HCT116 (cell line): ENCODE results near the gene BPIFB3.

GRCh38 chr20:32457884-32458811 is 100.0 kb downstream of the ASXL1 start:
- RRBS = no CpG with 5 or more reads among the region's 12 CpGs

- RRBS = no CpG with 5 or more reads among the region's 12 CpGs
Observed at GRCh38 chr20:32513248-32513693, 71.9 kb downstream of the NOL4L start.

DNA sequence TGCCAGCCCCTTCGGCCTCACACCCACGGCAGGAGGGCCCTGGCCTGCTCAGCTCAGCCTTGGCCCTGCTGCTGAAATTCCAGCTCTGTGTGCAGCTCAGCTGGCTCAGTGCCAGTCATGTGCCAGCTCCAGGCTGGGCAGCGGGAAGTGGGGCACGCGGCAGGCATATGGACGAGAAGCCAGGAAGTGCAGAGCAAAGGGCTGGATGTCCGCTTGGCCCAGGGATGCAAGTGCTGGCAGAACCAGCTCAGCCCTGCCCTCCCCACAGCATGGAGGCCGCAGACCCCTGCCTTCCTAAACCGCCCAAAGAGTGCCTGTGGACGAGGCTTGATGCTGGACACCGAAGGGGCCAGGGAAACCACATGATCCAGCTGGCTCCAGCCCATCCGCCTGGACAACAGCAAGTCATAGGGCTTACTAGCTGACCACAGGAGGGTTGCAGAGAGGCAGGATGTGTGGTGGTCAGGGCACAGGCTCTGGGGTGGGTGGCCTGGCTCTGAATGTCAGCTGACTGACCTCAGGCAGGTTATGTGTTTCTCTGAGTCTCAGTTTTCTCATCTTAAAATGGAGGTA is 60.1 kb downstream of the NOL4L start:
- RRBS = no CpG with 5 or more reads among the region's 12 CpGs

DNA sequence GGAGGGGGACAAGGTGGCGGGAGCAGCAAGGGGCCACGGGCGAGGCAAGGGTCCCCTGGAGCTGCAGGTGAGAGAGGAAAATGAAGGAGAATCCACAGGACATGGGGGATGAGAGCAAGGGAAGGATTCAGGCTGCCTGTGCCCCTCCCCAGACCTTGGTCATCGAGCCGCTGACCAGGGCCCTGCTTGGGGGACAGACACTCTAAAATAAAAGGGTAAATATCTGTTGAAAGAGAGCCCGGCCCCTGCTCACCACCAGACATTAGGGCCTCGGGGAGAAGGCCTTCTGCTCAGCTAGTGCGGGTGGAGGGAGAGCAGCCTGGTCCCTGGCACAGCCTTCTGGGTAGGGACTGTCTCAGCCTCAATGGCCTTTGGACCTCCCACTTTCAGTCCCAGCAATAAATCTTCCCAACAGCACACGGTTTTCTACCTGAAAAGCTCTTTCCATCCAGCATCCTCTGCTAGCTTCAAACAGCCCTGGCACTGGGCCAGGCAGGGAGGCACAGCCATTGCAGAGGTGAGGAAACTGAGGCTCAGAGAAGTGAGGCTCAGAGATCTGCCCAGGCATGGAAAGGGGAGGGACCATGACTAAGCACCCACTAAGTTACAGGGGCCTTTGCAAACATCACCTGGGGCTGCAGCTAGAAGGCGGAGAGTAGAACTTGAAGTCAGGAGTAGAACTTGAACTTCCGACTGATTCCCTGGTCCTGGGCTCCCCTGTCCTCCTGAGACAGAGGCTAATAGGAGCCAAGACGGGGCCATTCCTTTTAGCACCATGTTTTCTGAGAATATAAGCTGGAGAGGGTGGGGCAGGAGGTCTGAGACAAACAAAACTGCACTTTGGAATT is 43.8 kb upstream of the NOL4L start:
- RRBS = no CpG with 5 or more reads among the region's 12 CpGs

DNA sequence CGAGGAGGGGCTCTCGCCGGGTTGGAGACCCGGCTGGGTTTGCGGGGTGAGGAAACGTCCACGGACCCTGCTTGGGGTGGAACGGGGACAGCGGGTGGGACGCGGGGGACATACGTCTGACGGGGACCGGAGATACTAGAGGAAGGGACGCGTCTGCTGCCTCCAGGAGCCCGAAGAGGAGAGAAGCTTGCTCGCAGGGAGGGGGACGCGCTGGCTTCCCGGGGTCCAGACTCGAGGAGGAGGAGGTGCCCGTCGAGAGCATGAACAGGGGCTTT is 568 bp downstream of the DNMT3B start:
- RRBS = under 1% methylated on average over 18 of the region's 24 CpGs

GRCh38 chr20:32764108-32765224 is 2.3 kb downstream of the DNMT3B start:
- RRBS = no CpG with 5 or more reads among the region's 19 CpGs

- RRBS = no CpG with 5 or more reads among the region's 17 CpGs
Observed at GRCh38 chr20:33053696-33054100, at the start of gene BPIFB3. BPIFB3 (plus strand) TSS chr20:33053903.

- RRBS = no CpG with 5 or more reads among the region's 6 CpGs
Observed at GRCh38 chr20:33113378-33113851, 34.0 kb downstream of the BPIFB4 start.

- RRBS = no CpG with 5 or more reads among the region's 2 CpGs
Observed at GRCh38 chr20:33235659-33235858, 237 bp upstream of the BPIFA1 start.

DNA sequence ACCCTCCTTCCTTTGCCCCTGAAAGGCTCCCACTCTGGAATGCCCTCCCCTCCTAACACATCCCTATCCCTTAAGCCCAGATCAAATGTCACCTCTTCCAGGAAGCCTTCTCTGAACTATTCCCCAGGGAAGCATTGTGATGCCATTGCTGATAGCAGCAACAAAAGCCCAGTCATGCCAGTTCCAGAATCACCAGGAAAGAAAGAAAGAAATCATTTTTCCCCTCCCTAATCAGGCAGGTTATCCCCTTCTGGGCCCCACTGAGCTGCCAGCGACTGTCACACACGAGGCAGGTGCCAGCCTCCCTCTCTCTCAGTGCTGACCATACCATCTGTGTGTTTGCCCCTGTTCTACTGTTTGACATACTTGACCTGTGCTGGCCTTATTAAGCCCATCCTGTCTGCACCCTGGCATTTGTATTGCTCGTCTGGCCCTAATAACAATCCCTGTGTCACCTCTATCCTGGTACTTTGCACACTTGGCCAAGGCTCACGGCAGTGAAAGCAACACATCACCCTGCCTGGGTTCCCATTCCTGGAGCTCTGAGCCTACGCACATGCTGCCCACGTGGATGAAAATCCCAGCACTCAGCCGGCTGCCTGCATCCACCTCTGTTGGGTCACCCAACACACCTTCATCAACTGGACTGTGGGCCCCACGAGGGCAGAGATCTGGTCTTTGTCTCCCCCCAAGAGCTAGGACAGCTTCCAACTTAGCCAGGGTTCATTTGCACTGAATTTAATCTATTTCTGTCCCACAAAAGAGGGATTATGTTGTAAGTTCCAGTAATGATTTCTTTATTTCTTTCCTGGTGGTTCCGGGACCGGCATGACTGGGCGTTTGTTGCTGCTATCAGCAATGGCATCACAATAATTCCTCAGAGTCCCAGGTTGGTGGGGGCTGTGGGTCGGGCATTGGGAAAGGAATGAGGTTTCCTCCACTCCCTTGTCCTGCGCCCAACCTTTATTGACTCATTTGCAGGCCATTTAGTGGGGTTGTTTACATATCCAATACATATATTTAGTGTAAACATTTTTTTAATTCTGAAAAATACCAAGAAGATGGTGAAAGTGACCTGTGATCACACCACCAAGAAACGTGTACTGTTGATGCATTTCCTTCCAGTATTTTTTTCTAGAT is 5.2 kb upstream of the BPIFB1 start:
- RRBS = no CpG with 5 or more reads among the region's 14 CpGs

DNA sequence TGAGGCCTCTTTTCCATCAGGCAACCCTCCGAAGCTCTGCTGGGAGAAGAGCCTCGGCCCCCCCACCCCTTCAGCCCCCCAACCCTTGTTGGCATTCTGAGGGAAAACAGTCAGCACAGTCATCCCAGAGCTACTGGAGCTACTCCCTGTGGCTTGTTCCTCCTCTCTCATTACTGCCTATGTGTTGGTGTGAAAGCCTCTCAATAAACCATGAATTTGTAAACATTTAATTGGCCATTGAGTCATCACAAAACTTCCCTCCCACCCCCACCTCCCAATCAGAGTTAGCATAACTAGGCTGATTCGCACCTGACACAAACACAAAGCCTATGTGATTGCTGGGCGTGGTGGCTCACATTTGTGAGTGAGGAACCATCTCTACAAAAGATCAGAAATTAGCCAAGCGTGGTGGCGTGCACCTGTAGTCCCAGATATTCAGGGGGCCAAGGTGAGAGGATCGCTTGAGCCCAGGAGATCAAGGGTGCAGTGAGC is 17.1 kb upstream of the SNTA1 start:
- RRBS = no CpG with 5 or more reads among the region's 7 CpGs

GRCh38 chr20:33554753-33555601 is 65.1 kb downstream of the CBFA2T2 start:
- RRBS = no CpG with 5 or more reads among the region's 2 CpGs

GRCh38 chr20:33568429-33568774 is 78.5 kb downstream of the CBFA2T2 start:
- RRBS = 88% methylated on average over 5 of the region's 7 CpGs

DNA sequence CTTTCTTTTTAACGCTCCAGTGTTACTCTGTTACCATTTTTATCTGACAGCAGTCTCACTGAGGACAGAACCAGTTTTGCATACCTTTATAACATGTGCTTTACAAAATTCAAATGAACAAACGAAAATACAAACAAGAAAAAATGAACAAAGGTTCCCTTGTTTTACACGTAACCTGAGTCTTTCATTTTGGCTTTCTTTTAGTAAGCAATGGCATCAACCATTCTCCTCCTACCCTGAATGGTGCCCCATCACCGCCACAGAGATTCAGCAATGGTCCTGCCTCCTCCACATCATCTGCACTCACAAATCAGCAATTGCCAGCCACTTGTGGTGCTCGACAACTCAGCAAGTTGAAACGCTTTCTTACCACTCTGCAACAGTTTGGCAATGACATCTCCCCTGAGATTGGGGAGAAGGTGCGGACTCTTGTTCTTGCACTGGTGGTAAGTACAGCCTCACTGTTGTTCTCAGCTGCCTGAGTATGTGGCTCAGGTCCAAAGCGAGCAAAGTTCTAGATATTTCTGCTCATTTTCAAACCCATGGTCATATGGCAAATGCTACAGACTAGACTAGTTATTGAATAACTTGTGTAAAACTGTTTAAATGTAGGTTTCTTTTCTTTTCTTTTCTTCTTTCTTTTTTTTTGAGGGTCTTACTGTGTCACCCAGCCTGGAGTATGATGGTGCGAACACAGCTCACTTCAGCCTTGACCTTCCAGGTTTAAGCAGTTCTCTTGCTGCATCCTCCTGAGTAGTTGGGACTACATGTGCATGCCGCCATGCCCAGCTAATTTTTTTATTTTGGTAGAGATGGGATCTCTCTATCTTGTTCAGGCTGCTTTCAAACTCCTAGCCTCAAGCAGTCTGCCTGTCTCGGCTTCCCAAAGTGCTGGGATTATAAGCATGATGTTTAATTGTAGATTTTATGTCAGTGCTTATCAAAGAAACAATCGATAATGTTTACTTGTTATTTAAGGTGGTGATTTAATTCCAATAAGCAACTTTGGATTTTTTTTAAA is 50.9 kb upstream of the C20orf144 start:
- RRBS = no CpG with 5 or more reads among the region's 12 CpGs

- RRBS = no CpG with 5 or more reads among the region's 19 CpGs
Observed at GRCh38 chr20:33653987-33654879, 7.9 kb upstream of the C20orf144 start.

GRCh38 chr20:33790569-33790969 is 20.6 kb upstream of the CHMP4B start:
- RRBS = no CpG with 5 or more reads among the region's 11 CpGs

DNA sequence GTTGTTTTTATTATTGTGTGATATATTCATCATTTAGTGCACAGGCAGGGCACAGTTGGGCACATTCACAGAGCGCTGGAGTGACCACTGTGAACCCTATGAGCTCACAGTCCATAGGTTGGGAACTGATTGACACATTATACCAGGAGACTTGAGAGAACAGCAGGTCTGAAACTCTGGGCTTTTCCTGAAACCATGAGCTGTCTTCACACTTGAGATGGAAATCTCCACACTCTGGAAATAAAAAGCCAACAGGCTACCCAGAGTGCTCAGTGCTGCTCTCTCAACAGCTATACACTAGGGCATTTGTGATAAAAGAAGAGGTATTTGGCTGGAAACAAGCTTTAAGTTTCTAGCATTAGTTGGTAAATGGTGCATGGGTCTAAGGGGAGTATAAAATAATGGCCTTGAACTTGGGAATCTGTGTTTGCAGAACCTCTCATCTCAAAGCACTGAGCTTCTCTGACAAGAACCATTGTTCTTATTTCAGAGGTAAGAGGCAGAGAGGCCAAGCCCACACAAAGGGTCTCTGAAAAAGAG is 14.3 kb downstream of the CHMP4B start:
- RRBS = no CpG with 5 or more reads among the region's 1 CpG

- RRBS = no CpG with 5 or more reads among the region's 14 CpGs
Observed at GRCh38 chr20:33859128-33859933, 48.2 kb downstream of the CHMP4B start.

GRCh38 chr20:34516480-34517167 is 402 bp downstream of the DYNLRB1 start:
- RRBS = 1% methylated on average over 11 of the region's 40 CpGs

DNA sequence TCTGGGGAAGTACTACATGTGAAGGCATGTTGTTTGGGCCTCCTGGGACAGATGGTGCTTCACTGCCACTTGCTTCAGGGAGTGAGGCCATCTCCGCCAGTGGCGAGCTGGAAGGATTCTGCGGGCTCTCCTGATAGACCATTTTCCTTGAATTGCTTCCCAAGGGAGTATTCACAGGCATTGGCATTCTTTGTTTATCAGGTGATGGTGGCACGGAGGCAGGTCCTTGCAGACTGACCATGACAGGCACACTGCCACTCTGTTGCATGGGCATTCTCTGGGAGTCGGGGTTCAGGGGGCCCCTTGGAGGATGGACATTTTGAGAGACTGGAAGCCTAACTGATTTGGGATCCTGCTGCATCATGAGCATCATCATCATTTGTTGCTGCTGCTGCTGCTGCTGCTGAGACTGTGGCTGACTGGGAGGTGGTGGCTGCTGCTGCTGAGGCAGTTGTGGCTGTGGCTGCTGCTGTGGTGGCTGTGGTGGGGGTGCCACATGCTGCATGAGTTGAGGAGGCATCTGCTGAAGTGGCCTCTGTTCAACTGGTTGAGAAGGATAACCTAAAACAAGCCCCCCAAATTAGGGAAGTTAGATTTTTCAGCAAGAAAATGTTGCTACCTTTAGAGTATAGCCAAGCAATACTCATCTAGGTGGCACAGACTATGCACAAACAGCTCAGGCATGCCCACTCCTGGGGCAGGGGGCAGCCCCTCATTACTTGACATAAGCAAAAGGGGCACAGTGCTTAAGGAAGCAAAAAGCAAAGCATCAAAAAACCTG is 38.8 kb downstream of the TP53INP2 start:
- RRBS = no CpG with 5 or more reads among the region's 5 CpGs